Heart right ventricle (tissue), 2 donors: ENCODE measurements around a stretch of chr7.

GRCh38 chr7:153405979-153406891, 646.0 kb upstream of the DPP6 start:
- PRO-cap, 2 experiments: no peak in any of the 2 experiments

DNA sequence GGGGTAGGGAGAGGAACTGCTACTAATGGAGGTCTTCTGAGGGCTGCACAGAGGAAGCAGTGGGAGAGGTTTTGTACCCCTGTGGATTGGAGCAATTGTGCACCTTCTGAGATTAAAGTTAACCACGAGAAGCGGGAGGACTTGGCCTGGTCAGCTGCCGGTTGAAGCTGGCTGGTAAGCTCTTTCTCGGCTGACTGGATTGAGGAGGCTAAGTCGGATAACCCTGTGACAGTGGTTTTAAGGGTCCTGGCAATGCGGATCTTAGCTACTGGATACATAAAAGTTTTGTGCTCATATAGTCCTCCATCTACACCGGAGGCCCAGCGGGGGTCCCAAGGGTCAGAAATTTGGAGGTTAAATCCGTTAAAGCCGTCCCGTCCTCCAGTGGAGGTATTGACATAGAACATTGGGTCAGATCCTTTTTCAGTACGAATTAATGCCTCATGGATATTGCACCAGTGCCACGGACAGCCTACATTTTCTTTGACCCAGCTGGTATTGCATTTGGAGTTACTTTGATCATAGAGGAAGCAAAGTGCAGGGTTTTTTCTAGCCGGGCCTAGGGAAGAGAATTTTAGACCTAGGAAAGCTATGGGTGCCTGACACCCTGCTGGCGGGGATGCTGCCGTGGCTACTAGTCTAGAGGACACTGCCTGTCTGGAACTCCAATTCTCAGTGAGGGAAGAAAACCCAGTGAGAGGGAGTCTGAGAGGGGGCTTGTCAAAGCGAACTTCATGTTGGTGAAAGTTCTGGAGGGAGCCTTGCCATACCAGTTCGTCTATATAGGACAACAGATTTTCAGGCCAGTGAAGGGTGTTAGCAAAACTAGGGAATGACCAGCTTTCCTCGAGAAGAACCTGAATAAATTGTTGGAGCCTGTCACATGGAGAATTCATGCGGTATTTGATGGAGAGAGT, 641.7 kb upstream of the DPP6 start:
- PRO-cap, 2 experiments: no peak in any of the 2 experiments

GRCh38 chr7:154975555-154976393, 27.1 kb downstream of the PAXIP1 start:
- PRO-cap, 2 experiments: no peak in any of the 2 experiments

GRCh38 chr7:155004681-155005022, 1.7 kb upstream of the PAXIP1 start:
- PRO-cap, 2 experiments: no peak in any of the 2 experiments

DNA sequence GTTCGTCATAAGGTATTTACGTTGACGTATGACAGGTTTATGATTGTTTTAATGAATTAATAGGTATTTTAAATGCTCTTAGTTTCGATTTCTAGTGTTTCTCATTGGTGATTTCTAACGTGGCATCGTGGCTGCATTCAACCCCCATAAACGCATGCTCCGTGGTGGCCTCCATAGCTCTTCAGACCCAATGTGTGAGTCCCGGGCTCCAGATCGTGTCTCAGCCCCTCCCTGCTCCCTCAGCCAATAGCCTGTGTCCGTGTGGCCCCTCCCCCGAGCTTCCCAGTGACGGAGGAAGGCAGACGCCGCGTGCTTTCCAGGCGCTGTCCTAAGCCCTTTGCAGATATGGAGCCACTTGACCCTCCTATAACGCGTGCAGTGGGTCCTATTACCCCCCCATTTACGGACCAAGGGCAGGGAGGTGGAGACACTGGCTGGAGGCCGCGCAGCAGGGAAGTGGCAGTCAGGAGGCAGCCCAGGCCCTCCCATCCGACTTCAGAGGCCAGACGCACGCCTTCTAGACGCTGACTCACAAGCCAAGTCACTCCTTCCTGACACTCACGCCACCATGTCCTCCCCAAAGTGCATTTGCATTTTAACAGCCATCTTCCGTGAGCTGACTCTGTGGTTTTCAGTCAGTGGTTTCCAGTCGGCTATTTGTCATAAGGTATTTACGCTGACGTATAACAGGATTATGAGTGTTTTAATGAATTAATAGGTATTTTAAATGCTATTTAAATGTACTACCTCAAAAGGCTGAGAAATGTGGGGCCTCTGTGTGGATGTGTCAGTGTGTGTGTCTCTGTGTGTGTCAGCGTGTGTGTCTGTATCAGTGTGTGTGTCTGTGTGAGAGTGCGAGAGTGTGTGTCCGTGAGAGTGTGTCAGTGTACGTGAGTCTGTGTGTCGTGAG, 92.3 kb upstream of the INSIG1 start:
- PRO-cap, 2 experiments: peak in 2 of 2 experiments; most common plus-strand start position 276 of the sequence (in 2); most common minus-strand start position 222 of the sequence (in 1)

GRCh38 chr7:155239458-155239966, 58.2 kb upstream of the INSIG1 start:
- PRO-cap, 2 experiments: no peak in any of the 2 experiments

- PRO-cap, 2 experiments: no peak in any of the 2 experiments
These were observed 45.7 kb upstream of the INSIG1 start for GRCh38 chr7:155251633-155252758.

DNA sequence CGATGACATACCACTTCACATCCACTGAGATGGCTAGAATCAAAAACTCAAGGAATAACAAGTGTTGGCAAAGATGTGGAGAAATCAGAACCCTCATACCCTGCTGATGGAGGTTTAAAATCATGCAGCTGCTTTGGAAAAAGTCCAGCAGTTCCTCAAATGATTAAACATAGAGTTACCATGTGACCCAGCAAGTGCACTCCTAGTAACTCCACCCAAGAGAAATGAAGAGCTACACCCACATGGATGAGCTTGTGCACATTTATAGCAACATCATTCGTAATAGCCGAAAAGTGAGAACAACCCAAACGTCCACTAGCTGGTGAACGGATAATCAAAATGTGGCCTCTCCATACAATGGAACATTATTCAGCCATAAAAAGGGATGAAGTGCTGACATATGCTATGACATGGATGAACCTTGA, 3.6 kb upstream of the INSIG1 start:
- PRO-cap, 2 experiments: no peak in any of the 2 experiments

GRCh38 chr7:155299087-155299952, 1.6 kb downstream of the INSIG1 start:
- PRO-cap, 2 experiments: peak in 2 of 2 experiments; most common plus-strand start chr7:155299143 (in 1)

- PRO-cap, 2 experiments: no peak in any of the 2 experiments
These were observed 43.3 kb upstream of the EN2 start for GRCh38 chr7:155414689-155414961.

DNA sequence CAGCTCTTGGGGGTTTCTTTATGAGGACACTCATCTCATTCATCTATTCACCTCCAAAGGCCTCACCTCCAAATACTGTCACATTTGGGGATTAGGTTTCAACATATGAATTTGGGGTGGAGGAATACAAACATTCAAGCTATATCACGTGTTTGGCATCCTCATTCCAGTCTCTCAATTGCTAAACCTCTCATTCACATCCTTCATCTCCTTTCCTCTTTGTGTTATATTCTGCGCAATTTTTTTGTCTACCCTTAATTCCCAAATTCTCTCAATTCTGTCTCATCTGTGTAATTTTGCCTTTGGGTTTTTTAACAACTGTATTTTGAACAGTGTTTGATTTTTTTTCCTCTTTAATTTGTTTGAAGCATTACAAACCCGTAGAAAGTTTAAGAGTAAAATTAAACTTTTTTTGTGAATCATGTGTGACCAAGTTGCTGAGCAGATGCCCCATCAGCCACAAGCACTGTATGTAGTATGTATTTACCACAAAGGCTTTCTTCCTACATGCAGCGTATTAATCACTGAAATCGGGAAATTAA, 5.4 kb upstream of the RBM33 start:
- PRO-cap, 2 experiments: no peak in any of the 2 experiments

DNA sequence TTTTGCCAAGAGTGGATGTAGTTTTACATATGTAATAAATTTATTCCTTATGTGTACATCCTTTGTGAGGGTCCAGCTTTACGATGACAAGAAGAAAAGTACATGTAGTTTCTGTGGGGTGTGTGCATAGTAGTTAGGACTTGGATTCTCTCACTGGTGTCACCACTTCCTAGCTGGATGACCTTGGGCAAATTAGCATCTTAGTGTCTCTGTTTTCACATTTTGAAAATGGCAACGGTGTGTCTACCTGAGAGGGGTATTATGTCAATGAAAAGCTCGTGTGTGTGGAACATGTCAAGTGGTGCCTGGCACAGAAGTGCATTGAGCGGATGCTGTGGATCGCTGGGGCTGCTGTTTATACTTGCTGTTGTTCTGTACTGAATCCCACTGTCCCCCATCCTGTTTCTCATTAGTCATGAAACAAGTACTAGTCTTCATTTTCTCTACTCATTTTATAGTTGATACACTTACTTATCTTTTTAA, 26.0 kb downstream of the RBM33 start:
- PRO-cap, 2 experiments: no peak in any of the 2 experiments

- PRO-cap, 2 experiments: no peak in any of the 2 experiments
These were observed 69.4 kb downstream of the RBM33 start for GRCh38 chr7:155713643-155714565.

GRCh38 chr7:155769128-155770108, 42.8 kb downstream of the SHH start:
- PRO-cap, 2 experiments: peak in 1 of 2 experiments; most common plus-strand start chr7:155769949 (in 1); most common minus-strand start chr7:155769734 (in 1)

DNA sequence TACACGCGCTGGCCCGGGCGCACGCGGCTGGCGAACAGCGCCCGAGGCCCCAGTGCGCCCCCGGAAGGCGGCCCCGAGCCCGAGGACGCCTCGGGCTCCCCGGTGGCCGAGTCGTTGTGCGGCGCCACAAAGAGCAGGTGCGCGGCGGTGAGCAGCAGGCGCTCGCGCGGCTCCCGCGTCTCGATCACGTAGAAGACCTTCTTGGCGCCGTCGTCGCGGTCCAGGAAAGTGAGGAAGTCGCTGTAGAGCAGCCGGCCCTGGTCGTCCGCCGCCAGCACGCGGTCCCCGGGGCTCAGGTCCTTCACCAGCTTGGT, 9.0 kb downstream of the SHH start:
- PRO-cap, 2 experiments: no peak in any of the 2 experiments

- PRO-cap, 2 experiments: no peak in any of the 2 experiments
These were observed 48.6 kb upstream of the SHH start for GRCh38 chr7:155860717-155861460.

GRCh38 chr7:155959818-155960465, 147.7 kb upstream of the SHH start:
- PRO-cap, 2 experiments: no peak in any of the 2 experiments

- PRO-cap, 2 experiments: no peak in any of the 2 experiments
These were observed 34.4 kb upstream of the RNF32 start for GRCh38 chr7:156606248-156606573.

- PRO-cap, 2 experiments: no peak in any of the 2 experiments
These were observed 34.8 kb downstream of the RNF32 start for GRCh38 chr7:156675172-156676052.

- PRO-cap, 2 experiments: no peak in any of the 2 experiments
These were observed 84.6 kb downstream of the RNF32 start for GRCh38 chr7:156725142-156725609.